Daoy (cell line): ENCODE measurements around the genes UCK2, MPC2 and XCL2.

- RAMPAGE, long total RNA = no peak
Observed at GRCh38 chr1:165827417-165828290, at the start of gene UCK2. Gene UCK2, plus strand, starts transcription at chr1:165827614.

GRCh38 chr1:166384969-166385520 is 218.2 kb upstream of the FAM78B start:
- RAMPAGE, long total RNA = no peak

GRCh38 chr1:166878506-166878882 is 2.4 kb upstream of the TADA1 start:
- RAMPAGE, long total RNA = no peak

DNA sequence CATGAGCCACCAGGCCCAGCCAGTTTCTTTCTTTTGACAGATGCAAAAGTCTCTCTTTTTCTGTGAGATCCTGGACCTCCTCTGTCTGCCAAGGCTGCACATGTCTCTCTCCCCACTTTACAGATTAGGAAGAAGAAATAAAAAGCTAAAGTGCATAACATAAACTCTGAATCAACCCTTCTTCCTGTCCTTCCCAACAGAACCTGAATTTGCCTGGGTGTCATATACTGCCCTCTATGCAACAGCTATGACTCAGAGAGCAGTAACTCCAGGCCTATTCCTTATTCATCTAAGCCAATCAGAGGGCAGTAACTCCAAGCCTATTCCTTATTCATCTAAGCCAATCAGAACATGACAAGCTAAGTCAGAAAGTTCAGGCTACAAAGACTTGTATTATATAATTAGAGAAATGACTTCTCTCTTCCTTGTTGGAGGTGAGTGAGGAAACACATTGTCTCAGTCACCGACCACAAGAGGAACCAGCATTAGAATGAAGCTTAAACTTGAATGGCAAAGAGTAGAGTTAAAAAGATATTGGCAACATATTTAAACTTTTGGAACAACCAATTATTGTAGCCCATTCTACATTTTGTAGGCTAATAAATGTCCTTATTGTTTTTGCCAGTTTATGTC is 26.2 kb upstream of the TADA1 start:
- RAMPAGE, long total RNA = no peak

- RAMPAGE, long total RNA = no peak
Observed at GRCh38 chr1:167066477-167067062, 23.6 kb downstream of the GPA33 start.

GRCh38 chr1:167219685-167220714 is 686 bp upstream of the POU2F1 start:
- RAMPAGE, long total RNA = no peak

- RAMPAGE, long total RNA = no peak
Observed at GRCh38 chr1:167223526-167224172, 3.0 kb downstream of the POU2F1 start.

- RAMPAGE, long total RNA = no peak
Observed at GRCh38 chr1:167239214-167240160, 18.8 kb downstream of the POU2F1 start.

DNA sequence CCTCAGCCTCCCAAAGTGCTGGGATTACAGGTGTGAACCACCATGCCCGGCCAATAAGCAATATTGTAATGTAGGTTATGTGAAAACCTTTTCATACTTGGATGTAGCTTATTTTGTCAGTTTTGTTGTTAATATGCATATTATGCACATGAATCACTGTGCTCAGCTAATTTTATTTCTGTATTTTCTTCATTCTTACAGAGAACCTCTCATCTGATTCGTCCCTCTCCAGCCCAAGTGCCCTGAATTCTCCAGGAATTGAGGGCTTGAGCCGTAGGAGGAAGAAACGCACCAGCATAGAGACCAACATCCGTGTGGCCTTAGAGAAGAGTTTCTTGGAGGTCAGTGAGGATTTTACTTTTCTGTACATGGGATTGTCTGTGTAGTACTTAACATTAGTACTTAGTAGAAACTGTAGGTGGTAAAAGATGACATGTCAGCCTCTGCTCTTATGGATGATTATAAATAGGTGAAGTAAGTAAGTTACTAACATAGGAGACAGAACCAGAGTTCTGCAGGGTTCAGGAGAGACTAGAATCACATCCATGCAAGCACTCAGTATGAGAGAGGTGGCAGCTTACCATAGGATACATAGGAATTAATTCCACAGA is 120.4 kb downstream of the CD247 start:
- RAMPAGE, long total RNA = no peak

- RAMPAGE, long total RNA = no peak
Observed at GRCh38 chr1:167454383-167455390, 63.6 kb downstream of the CD247 start.

DNA sequence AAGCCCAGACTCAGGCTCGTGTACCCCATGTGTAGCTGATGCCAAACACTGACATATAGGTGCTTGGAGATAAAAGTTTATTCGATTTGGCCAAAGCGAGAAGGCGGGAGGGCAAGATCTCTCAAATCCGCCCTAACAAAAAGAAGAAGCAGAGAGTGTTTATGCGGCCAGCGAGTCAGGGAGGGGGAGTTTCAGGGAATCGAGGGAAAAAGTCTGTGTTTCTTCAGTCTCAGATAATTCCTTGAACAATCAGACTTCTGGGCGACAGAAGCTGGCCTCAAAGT is 594 bp upstream of the CREG1 start:
- RAMPAGE, long total RNA = no peak

DNA sequence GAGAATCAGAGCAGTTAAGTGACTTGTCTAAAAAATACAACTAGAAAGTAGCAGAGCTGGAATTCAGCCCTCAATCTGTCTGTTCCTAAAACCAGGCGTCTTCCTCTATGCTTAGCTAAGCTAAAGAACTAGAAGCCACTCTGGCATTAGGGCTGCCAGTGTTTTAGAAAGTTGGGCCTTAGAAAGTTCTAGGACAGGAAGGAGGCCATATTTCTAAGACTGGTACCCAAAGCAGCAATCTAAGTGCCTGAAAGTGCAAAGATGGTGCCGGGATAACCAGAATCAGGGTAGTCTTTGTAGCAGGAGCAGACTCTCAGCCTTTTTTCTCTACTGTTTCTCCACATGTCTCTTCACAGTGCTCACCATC is 1.3 kb upstream of the RCSD1 start:
- RAMPAGE, long total RNA = no peak

DNA sequence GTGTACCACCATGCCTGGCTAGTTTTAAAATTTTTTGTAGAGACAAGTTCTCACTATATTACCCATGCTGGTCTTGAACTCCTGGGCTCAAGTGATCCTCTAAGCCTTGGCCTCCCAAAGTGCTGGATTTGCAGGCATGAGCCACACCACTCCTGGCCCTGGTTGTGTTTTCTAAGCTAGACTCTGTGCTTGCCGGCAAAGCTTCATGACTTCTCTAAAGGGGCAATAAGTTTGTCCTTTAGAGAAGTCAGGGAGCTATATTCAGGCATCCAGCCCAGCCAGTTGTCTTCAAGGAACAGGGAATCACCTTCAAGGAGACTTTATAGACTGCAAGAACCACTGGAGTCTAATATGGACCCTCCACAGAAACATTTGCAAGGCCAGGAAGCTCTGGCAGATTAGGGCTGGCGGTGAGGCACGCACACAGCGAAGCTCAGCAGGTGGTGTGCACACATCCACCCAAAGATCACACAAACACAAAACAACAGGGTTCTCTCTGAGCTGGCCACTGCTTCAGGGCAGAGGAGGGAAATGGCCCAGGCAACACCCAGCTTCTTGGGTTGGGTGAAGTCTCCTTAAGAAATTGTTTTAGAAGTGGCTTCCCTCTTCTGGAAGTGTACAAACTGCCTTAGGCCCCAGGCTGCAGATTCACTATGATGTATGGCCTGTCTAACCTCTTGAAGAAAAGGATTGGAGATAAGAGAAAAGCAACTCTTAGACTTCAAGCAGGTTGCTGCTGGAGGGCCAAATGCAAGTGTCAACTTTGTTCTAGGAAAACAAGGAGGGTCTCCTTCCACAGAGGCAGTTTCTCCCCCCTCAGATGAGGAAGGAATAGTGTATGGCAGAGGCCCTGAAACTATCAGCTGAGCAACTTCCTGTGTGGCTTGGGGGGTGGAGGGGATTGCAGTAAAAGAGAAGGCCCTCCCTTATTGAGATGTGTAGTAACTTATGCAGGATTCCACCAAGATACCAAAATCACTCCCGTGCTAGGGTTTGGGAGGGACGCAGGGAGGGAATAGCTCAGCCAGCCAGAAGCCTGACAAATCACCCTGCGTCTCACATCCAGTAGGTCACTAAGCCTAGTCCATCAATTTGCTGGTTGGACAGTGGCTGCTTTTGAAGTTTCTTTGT is 2.0 kb downstream of the RCSD1 start:
- RAMPAGE, long total RNA = no peak

DNA sequence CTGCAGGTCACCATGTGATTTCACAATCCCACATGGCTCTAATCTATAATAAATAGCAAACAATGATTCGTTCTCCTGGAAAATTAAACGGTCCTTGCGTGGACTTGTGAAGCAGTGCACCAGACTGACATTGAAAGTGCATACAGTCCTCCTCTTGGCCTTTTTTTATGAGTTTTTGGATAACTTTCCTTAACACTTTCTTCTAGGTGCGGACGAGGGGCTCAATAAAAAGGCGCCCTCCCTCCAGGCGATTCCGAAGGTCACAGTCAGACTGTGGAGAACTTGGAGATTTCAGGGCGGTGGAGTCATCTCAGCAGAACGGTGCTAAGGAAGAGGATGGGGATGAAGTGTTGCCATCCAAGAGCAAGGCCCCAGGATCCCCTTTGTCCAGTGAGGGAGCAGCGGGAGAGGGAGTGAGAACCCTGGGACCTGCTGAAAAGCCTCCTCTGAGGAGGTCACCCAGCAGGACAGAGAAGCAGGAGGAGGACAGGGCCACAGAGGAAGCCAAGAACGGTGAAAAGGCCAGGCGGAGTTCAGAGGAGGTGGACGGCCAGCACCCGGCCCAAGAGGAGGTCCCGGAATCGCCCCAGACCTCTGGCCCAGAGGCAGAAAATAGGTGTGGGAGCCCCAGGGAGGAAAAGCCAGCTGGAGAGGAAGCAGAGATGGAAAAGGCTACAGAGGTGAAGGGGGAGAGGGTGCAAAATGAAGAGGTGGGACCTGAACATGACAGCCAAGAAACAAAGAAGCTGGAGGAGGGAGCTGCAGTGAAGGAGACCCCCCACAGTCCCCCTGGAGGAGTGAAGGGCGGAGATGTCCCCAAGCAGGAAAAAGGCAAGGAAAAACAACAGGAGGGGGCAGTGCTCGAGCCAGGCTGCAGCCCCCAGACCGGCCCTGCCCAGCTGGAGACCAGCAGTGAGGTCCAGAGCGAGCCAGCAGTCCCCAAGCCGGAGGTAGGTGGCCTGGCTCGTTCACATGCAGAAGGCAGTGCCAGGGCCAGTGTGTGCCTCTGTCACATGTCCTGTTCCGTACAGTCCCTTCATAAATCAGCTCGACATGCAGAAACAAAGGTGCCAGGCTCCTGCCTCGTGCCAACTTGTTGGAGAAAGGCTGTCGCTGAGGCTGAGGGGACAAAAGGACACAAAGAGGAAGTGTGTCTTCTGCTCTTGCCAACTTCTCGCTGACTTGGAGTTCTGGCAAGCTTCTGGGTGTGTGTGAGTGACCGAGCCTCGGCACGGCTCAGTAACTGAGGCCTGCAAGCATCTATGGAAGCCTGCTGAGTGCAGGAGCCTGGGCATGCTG is 24.4 kb upstream of the MPZL1 start:
- RAMPAGE, long total RNA = no peak

GRCh38 chr1:167769530-167770079 is 47.8 kb downstream of the MPZL1 start:
- RAMPAGE, long total RNA = no peak

GRCh38 chr1:167926363-167927160 is 9.9 kb upstream of the DCAF6 start:
- RAMPAGE, long total RNA = no peak

DNA sequence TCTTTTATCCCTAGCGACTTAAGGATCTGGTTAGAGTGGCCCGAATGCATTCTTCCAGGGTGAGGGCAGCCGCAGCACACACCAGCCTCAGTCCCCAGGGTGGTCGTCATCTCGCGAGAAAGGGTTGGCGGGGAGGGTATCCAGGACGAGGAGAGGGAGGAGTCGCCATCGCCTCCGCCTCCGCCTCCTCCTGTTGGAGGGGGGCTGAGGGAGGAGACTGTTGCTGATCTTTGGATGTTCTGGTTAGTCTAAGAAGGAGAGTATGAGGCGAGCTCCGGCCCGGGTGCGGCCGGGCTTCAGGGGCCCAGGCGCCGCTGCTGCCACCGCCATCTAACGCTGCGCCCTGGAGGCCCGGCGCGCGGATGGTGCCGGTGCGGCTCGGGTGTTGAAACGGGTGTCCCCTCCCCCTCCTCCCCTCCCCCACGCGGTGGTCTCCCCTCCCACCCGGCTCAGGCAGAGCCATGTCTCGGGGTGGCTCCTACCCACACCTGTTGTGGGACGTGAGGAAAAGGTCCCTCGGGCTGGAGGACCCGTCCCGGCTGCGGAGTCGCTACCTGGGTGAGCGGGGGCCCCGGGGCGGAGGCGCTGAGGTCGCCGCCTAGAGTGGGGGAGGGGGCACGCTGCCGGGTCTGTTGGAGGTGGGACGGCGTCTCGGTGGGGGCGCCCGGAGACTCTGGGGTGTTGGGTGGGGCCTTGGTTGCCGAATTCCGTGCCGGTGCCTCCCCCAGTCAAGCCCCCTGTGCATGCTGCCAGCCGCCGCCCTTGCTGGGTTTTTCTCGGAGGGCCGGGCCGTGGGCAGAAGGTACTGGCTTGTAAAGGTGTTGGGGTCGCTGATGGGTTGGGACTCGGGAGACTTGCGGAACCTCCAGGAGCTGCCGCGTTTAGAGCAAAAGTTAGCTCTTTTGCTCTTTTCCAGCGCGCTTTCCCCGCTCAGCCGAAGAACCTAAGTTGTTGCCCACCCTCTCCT is at the start of gene MPC2:
Gene MPC2, minus strand, starts transcription at position 622 of the 967 bp plus-strand sequence.
- RAMPAGE, long total RNA = no peak

GRCh38 chr1:168485034-168485452 is 58.8 kb downstream of the XCL2 start:
- RAMPAGE, long total RNA = no peak

DNA sequence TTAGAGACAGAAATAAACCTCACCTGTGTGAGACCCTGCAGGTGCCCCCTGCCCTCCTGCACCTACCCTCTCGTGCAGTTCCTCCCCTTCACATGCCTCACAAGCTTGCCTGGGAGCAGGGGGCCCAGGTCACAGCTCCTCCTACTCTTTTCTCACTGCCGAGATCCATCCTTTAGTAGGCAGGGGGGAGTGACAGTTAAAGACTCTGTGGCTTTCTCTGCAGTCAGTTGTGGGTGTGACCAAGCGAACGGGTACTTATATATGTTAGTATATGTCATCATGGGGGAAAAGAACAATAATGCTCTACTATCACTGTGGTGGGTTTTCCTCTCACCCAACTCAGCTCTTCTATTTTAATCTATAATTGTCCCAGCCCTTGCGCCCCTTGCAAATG is 23.4 kb downstream of the XCL2 start:
- RAMPAGE, long total RNA = no peak

- RAMPAGE, long total RNA = no peak
Observed at GRCh38 chr1:168543882-168544259, at the start of gene XCL2. Gene XCL2, minus strand, starts transcription at chr1:168543997.